Transverse colon (tissue), 4 donors: ENCODE data around the genes TRIM49B, TRIM64C, OR5D3P, OR5D14, OR8K3, APLNR, OR9I1, OR9Q2, OR5B3 and LPXN.

GRCh38 chr11:49028410-49029059 lies at the start of gene TRIM49B:
TRIM49B (plus strand) TSS chr11:49028823.
- PRO-cap: no peak
- RAMPAGE, long total RNA, 4 experiments: no peak in any of the 4 experiments

DNA sequence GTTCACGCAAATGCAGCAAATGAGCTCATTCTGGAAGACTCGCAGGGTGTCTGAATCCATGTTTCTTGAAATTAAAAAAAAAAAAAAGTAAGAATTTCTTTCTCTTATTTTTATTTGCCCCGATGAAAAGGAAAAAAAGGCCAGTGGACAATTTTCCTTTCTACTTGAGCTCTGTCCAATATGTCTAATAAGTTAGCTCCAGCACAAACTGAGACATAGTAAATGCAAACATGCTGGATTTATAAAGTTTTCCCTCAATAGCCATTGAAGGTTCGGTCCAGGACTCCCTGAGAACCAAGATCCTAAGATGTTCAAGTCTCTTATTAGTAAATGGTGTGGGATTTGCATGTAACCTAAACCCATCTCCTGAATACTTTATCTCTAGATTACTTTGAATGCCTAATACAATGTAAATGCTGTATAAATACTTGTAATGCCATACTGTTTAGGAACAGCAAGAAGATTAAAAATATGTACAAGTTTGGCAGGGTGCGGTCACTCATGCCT lies at the start of gene TRIM64C:
Gene TRIM64C (minus strand): TSS at position 60 of the 507 bp plus-strand sequence.
- PRO-cap: no peak
- RAMPAGE, long total RNA, 4 experiments: no peak in any of the 4 experiments

- PRO-cap: no peak
- RAMPAGE, long total RNA, 4 experiments: no peak in any of the 4 experiments
These were observed 41.1 kb upstream of the OR4C13 start for GRCh38 chr11:49911194-49911393.

DNA sequence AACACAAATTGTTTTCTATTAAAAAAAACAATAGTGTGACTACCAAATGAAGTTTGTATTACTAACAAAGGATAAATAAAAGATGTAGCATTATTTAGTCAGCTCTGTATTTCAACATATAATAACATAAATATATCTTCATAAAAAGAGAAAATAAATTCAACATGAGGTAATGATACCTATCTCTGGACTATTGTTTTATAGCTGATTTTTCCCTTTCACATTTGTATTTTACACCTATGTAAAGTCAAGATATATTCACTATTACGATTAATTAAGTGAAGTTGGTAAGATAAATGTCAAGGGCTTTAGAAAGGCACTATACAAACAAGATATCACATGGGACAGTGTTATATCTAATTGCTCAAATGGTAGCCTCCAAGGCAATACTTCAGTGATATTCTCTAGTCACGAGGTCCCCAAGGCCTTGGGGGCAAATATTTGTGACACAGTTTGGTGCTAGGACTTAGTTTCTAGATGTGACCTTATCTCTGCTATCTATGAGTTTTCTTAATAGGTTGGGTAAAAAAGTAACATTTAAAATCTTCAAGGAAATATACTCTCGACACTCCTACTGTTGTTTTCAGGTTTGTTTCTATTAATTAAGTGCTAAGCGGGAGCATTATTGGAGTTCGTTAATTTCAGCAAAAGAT lies at the start of gene OR5D3P:
Gene OR5D3P (plus strand): TSS at position 414 of the 653 bp plus-strand sequence.
- PRO-cap: no peak
- RAMPAGE, long total RNA, 4 experiments: no peak in any of the 4 experiments

- PRO-cap: no peak
- RAMPAGE, long total RNA, 4 experiments: no peak in any of the 4 experiments
These were observed at the start of gene OR5D14 for GRCh38 chr11:55795206-55795711. OR5D14 (plus strand) TSS chr11:55795556.

DNA sequence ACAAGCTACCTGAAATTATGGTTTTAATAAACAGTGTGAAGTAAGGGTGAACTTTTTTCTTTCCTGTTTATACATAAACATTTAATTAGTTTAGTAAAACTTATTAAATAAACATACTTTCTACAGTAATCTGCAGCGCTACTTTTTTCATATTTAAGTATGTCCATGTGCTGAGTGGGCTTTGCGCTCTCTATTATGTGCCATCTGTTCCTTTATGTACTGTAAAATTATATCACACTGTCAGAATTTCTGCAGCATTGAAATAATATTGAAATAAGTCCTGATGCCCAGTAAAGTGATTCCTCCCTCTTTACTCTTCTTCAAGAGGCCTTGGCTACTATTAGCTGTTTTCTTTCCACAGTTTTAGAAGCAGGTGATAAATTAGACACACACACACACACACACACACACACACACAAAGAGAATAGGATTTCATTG lies 14.5 kb downstream of the OR10AG1 start:
- PRO-cap: no peak
- RAMPAGE, long total RNA, 4 experiments: no peak in any of the 4 experiments

GRCh38 chr11:56314789-56315421 lies at the start of gene OR8K3:
OR8K3 (plus strand) TSS chr11:56315144.
- PRO-cap: no peak
- RAMPAGE, long total RNA, 4 experiments: no peak in any of the 4 experiments

- PRO-cap: no peak
- RAMPAGE, long total RNA, 4 experiments: no peak in any of the 4 experiments
These were observed 103.7 kb upstream of the OR5AK2 start for GRCh38 chr11:56884822-56885644.

GRCh38 chr11:57179649-57180755 lies 1.8 kb upstream of the LRRC55 start:
- PRO-cap: no peak
- RAMPAGE, long total RNA, 4 experiments: no peak in any of the 4 experiments

DNA sequence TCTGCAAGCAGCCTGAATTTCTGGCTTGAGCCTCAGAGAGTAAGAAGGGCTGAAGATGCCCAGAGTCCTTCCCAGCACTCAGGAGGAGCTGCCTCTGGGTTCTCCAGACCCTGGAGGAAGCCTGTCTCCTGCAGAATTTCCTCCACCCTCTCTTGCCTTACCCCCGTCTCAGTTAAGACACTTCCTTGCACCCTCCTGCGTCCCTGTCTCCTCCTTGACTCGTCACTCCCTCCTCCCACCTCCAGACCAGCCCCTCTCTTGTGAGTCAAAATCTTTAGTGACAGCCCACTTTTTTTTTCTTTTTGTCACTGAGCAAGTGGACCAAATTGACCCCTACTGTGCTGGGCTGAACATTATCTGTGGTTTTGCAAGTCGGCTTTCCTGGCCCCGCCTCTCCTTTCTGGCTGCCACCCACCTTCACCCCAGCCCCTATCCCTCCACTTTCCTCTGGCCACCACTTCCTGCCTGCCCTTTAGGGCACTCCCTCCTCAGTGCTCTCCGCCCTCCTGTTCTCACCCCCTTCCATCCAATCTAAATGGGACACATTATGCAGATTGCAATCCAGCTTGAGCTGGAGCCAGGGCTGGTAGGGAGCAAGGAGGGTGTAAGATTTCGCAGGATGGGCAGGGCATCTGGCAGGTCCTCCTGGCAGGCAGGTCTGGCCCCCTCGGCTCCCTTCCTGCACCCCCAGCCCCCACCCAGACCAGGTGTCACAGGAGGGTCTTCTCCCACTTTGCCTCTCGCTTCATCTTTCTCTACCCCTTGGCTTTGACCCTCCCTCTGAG lies at the start of gene APLNR:
Gene APLNR (minus strand): TSS at position 179 of the 785 bp plus-strand sequence.
- PRO-cap: unidirectional peak, minus-strand start at position 221 of the sequence
- RAMPAGE, long total RNA, 4 experiments: start-site peak on the minus strand in 3 of 4 experiments, centred at positions 153 to 174 of the sequence, 6 to 13 reads per replicate

- PRO-cap: no peak
- RAMPAGE, long total RNA, 4 experiments: no peak in any of the 4 experiments
These were observed 40.2 kb upstream of the APLNR start for GRCh38 chr11:57277195-57277652.

DNA sequence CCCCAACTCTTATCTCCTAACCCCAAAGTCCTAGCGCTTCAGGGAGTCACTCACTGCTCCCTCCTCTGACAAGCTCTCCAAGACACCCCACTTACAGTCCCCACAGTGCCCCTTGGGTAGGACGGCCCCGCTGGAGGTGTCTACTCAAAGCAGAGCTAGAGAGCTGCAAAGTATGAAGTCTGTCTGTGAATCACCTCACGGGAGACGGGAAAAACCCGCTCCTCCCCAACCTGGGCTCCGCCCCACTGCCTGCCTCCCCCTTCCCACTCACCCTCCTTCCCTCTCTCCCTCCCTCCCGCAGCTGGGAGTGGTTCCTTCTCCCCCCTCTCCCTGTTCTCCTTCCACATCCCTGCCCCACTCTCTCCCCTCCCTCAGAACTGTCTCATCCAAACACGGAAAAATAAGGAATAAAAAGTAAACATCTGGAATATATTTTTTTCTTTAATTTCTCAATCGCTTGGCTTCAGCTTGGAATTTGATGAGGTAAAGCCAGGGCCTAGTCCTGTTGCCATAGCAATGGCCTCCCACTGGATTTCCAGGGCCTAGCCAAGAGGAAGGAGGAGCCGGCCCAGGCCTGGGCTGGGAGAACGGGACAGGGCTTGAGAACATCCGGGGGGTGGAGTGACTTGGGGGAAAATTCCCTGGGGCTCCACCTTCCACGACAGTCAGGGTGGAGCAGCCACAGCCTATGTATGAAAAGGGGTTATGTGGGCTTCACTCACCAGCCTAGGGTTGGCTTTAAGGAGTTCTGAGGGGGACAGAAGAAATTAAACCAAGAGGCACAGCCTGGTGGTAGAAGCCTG lies 2.4 kb downstream of the TNKS1BP1 start:
- PRO-cap: bidirectional peak, plus-strand start at position 298 of the sequence, minus-strand start at position 197 of the sequence; bidirectional peak, plus-strand start at position 661 of the sequence, minus-strand start at position 601 of the sequence
- RAMPAGE, long total RNA, 4 experiments: no peak in any of the 4 experiments

GRCh38 chr11:57475734-57476074 lies 15.4 kb downstream of the RTN4RL2 start:
- PRO-cap: no peak
- RAMPAGE, long total RNA, 4 experiments: no peak in any of the 4 experiments

DNA sequence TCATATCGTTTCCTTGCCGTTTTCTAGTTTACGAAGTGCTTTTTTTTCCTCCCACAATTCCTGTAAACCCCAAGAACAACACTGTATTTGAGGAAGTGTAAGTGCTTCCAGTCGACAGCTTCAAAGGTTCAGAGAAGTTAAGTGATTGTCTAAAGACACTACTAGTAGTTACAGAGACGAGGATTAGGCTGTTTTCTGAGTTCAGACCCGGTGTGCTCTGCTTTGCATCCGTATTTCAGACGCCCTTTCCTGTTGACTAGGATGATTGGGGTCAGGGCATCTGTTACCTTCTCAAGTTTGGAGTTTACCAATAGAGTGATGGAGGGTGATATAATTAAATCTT lies 428 bp downstream of the CLP1 start:
- PRO-cap: no peak
- RAMPAGE, long total RNA, 4 experiments: no peak in any of the 4 experiments

DNA sequence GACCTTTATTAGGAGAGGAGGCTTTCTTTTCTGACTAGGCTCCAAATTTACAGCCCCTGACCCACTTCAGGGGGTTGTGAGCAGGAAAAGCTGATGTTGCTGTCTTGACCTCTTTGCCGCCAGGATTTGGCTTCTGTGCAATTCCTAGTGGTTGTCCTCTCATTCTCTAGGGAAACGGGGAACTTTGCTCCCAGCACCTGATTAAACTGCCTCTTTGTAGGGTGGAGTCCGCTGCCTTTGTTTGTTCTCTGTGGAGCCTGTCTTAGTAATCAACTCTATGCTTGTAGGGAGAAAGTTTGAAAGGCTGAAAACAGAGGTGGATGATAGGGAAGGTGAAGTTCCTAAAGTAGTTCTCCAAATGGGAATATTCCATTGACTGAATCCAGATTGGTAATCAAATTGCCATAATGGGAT lies 16.4 kb downstream of the CTNND1 start:
- PRO-cap: bidirectional peak, plus-strand start at position 211 of the sequence, minus-strand start at position 128 of the sequence
- RAMPAGE, long total RNA, 4 experiments: no peak in any of the 4 experiments

DNA sequence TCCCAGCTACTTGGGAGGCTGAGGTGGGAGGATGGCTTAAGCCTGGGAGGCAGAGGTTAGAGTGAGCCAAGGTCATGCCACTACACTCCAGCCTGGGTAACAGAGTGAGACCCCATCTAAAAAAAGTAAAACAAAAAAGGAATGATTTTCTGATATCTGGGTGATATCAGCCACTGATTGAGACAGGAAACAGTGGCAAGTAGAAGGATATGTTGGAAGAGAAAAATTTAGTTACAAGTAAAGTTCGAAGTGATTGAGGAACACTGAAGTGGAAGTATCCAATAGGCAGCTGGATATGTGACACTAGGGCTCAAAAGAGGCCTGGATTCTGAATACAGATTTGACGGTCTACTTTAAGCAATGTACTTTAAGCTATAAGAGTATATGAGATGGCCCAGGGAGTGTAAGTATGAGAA lies 65.5 kb downstream of the CTNND1 start:
- PRO-cap: no peak
- RAMPAGE, long total RNA, 4 experiments: no peak in any of the 4 experiments

- PRO-cap: no peak
- RAMPAGE, long total RNA, 4 experiments: no peak in any of the 4 experiments
These were observed at the start of gene OR9I1 for GRCh38 chr11:58125287-58125699. OR9I1 (minus strand) TSS chr11:58125530.

DNA sequence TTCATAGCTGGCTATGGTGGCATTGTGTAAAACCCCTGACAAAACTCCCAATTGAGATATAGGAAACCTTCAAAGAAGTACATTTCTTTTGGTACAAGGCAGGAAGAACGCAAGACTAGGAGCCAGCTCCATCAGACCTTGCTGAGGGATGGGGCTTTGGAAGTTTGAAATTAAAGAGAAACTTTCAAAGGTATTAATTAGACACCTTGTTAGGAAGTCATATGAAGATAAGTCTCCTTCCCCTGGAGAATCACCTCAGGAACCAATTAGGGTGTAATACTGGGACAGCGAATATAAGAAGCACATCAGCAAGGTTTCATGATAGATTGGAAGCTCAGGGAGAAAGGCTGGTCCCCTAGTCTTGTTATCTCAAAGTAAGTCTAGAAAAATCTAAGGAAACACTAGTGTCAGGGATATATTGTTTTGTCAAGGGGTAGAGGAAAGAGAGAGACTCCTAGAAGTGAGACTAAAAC lies at the start of gene OR9Q2:
Gene OR9Q2 (plus strand): TSS at position 336 of the 473 bp plus-strand sequence.
- PRO-cap: no peak
- RAMPAGE, long total RNA, 4 experiments: no peak in any of the 4 experiments

- PRO-cap: no peak
- RAMPAGE, long total RNA, 4 experiments: no peak in any of the 4 experiments
These were observed at the start of gene OR5B3 for GRCh38 chr11:58406684-58407065. OR5B3 (minus strand) TSS chr11:58406874.

- PRO-cap: unidirectional peak, minus-strand start at chr11:58575856
- RAMPAGE, long total RNA, 4 experiments: start-site peak on the minus strand in 3 of 4 experiments, at chr11:58575476-58575984 at its widest, 15 to 119 reads per replicate
These were observed at the start of gene LPXN for GRCh38 chr11:58575207-58576388. LPXN (minus strand) TSS chr11:58575856.